ENCODE measurements around the gene ARHGEF12.

GRCh38 chr11:120289403-120289730 is 35.7 kb upstream of the TLCD5 start:
- PRO-cap, result no peak

GRCh38 chr11:120326328-120326527 is 1.1 kb downstream of the TLCD5 start:
- PRO-cap, result no peak

- PRO-cap, result bidirectional peak, plus-strand start at chr11:120336255, minus-strand start at chr11:120336311; bidirectional peak, plus-strand start at chr11:120336413, minus-strand start at chr11:120336488
Measured at GRCh38 chr11:120335445-120336617, at the start of gene ARHGEF12. Gene ARHGEF12 (plus strand): TSS chr11:120336413.

DNA sequence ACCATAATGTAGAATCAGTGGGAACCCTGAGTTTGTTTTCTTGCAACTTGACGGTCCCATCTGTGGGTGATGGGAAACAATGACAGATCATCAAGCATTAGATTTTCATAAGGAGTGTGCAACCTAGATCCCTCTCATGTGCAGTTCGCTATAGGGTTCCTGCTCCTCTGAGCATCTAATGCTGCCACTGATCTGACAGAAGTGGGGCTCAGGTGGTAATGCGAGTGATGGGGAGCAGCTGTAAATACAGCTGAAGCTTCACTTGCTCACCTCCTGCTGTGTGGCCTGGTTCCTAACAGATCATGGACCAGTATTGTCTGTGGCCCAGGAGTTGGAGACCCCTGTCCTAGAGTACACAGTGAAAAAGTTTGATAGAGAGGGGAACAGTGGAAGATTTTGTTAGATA is 47.2 kb downstream of the ARHGEF12 start:
- PRO-cap, result no peak

DNA sequence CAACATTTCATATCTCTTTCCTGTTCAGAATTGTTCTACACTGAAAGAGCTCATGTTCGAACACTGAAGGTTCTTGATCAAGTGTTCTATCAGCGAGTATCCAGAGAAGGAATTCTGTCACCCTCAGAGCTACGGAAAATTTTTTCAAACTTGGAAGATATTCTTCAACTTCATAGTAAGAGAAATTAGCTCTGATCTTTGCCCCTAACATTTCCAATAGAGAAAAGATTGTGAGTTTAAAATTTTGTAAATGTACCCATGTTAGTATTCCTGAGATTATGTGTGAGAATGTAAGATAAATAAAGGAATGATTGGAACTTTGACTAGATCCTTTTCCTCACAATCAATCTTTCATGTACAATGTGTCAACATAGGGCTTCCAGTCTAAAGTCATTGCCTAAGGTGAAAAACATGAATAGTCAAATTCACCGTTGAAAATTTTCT is 52.4 kb upstream of the GRIK4 start:
- PRO-cap, result no peak

DNA sequence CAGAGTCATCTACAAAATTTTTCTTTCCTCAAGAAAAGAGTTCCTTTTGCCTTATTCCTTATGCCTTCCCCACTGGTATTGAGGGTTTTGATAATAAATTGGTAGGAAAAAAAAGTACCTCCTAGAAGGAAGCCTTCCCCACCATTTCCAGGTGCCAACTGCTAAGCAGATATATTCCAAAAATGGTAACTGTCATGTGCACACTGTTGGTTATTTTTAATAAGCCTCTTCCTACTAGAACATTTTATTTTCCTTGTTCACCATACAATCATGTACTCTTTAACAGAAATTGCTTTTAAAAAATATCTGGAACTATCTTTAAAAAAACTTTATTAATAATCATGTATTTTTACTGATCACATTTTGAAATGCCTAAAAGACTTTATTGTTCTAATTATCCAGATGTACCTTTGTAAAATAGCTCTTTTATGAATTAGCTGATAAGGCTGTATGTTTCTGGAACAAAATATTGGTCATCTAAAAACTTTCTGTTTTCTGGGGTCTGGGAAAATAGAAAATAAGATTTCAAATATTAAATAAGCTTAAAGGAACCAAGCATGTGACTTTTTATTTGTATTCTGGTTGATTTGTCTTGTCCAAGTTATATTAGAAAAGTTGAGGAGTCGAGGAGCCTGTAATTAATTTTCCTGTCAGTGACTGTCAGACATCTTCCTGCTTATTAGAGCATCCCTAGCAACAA is 22.9 kb upstream of the GRIK4 start:
- PRO-cap, result no peak

GRCh38 chr11:120564506-120565403 is 53.2 kb downstream of the GRIK4 start:
- PRO-cap, result no peak

DNA sequence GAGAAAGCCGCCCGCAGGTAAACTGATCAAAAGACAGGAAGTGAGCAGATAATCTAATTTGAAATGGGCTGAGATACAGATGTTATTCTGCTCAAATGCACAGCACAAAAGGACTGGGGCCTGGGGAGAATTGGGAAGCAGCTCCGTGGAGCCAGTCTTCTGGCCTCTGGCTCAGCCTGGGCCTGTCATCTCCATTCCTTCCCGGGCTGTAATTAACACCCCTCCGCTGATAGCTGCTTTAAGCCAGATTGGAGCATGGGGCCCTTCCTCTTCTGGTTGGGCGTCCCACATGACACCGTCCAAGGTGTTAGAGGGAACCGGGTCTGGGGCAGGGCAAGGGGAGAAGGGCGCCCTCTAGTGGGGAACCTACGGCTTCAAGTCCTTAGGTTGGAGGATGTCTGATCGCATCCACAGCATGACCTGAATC is 94.4 kb upstream of the TBCEL start:
- PRO-cap, result no peak

DNA sequence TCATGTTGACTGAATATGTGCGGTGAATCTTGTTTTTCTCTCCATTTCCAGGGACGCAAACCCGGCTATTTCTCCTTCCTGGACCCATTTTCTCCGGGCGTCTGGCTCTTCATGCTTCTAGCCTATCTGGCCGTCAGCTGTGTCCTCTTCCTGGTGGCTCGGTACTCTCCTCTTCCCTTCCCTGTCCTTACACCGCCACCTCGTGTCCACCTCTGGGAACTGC is 71.2 kb upstream of the TBCEL start:
- PRO-cap, result no peak

- PRO-cap, result no peak
Measured at GRCh38 chr11:120956638-120957255, 67.2 kb upstream of the TBCEL start.

- PRO-cap, result no peak
Measured at GRCh38 chr11:121383577-121384180, 68.4 kb upstream of the SORL1 start.

DNA sequence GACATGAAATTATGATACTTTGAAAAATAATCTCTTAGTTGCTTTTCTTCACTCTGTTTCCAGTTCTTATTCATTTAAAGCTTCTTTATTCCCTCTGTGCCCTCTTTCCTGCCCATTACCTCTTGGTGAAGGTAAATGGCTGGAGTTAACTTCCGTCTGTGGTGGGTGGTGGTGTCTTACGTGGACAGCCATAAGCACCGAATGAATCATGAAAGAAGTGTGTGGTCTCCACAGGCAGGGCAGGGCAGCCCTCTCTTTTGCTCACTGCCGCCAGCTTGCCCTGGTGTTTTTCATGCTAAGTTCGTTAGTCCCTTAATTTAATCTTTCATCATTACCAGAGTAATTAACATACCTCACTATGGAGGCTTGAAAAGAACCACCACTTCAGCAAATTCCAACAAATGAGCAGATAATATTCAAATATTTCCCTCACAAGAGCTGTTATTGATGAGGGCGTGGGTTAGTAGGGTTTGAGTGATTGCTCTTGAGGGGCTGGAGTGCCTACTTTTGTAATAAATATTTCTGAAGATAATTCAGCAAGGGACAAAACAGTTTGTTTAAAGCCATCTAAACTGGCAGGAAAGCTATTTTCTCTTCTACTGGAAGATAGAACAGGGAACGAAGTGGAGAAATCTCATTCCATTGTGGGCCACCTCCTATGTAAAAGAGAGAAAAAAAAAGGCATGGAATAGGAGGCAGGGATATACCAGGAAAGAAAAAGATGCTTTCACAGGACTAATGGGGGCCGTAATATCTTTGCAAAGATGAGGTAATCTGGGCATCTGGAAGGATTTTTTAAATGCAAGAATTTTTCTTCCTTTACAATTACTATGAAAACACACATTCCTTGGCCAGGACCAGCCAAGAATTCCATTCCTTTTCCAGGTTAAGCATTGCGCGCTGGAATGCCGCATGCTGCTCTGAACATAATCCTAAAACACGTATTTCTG is 99.6 kb downstream of the SORL1 start:
- PRO-cap, result no peak

- PRO-cap, result no peak
Measured at GRCh38 chr11:121631895-121632597, 179.9 kb downstream of the SORL1 start.

DNA sequence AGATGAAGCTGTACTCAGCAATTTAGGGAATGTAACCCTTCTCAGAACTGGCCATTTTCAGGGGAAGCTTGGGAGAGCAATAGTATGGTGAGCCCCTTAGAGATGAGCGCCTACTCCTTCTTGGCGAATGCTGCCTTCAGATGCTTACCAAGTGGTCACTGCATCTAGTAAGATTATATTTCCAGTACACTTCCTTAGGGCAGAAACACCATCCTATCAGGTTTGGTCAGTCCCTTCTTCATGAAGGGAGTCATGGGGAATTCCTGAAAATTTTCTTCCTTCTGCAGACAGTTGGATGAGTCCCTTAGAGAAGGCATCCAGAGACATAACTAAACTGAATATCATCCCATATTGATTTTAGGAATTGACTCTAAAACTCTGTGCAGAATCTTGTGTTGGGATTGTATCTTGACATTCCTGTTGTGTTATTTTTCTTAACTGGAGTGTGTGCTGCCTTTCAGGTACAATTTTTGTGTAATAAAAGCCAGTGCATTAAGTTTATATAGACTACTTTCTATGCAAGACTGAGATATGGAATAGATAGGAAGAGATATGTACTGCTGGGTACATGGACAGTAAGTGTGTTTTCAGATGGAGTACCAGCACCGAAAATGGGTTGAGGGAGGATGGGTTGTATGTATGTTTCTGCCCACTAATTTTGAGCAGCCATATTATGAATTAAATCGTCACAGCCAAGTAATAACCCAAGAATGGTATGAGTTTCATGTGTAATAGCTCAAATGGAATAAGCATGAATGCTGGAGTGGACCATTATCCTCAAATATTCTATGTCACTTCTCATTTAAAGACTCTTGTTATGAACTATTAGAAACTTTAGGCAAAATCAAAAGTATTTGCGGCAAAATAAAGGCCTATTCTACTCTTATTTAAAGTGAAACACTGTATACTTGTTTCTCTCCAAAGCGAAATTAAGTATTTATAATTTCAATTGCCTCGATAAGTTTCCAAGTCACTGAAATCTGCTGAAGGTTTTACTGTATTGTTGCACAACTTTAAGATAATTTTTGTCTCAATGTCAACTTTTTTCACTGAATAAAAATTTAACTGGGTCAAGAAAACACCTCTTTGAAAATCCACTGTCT is 180.8 kb downstream of the SORL1 start:
- PRO-cap, result no peak

GRCh38 chr11:122085297-122085697 is 30.7 kb downstream of the BLID start:
- PRO-cap, result no peak

DNA sequence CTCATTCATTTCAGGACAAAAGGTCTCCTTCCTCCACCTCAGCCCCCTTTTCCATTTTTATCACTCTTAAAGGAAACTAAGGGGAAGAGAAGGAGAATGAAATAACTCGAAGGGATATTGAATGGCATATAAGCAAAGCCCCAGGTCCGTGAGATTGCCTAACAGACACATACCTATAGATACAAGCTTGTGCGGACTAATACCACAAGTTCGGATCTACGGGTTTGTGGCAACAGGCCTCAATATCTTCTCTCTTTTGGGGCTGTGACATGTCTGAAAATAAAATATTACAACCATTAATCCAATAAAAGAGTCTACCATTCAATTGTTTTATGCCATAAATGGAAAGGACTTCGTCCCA is 36.0 kb upstream of the BLID start:
- PRO-cap, result unidirectional peak, minus-strand start at position 225 of the sequence

- PRO-cap, result no peak
Measured at GRCh38 chr11:122159046-122159818, 43.2 kb upstream of the BLID start.

DNA sequence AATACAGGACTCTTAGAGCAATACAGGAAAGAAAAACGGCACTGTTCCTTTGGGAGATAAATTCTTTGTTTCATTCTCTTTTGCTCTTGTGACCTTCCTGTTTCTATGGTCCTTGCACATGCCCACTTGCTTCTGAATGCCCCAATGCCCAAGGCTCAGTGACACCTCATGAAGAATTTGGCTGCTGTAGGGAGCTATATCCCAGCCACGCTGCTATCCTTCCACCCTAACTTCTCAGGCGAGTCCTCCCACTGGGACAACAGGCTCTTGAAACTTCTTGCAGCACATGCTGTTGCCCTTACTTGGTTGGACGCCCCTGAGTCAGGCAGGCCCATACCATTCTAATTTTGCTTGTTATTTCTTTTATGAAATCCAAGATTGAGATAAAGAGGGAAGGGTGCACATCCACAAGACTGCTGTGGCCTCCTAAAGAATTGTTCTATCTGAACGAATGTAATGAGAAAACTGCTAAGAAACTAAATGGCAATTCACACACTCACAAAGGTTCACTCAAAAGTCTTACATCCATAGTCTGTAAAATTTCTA is 57.6 kb upstream of the BLID start:
- PRO-cap, result no peak

- PRO-cap, result no peak
Measured at GRCh38 chr11:122320279-122320660, 204.3 kb upstream of the BLID start.

- PRO-cap, result no peak
Measured at GRCh38 chr11:122322108-122322483, 206.1 kb upstream of the BLID start.